Epithelial cell of esophagus (primary cell): Measurements from ENCODE around the gene PHAF1.

DNA sequence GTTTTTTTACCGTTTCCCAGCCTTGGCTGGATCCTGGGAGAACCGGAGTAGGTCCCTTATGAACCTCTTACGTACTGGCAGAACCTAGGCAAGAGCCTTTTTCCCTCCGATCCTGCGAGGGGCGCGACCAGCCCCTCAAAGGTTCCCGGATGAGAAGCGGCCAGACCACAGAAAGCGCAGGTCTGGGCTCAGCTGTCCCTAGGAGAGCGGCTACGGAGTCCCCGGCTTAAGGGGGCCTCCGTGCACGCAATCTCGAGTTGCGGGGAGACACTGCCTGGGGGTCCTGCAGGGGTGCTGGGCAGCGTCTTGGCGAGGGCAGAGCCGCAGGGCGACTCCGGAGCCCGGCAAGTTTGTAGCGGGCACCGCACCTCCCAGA is 1.1 kb downstream of the CDH8 start:
- RRBS: 2% methylated on average over 6 of the region's 25 CpGs

DNA sequence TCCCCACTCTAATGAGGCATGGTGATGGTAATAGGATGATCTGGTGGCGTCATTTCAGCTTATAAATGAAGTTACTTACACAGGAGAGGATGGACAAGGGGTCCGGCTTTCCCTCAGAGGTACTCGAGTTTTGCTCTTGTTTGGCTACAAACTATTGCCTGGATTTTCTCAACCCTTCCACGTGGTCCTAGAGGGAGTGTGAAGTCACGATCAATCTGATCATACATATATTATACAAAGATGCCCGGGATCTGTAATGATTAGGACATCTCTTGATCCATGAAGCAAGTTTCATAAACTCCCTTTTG is 2.2 kb upstream of the CDH11 start:
- RRBS: no CpG with 5 or more reads among the region's 6 CpGs

DNA sequence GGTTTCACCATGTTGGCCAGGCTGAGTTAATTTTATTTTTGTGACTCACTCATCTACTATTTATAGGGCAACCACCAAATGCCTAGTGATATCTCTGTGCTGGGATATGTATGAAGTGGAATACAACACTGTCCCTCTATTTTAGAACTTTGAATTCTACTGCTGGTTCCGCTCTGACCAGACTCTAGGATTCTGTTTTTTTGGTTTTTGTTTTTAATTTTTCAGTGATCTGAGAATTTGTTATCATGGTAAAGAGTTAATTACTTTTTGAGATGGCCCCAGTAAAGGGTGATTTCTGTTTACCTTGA is 188.7 kb upstream of the CDH11 start:
- RRBS: no CpG with 5 or more reads among the region's 1 CpG

DNA sequence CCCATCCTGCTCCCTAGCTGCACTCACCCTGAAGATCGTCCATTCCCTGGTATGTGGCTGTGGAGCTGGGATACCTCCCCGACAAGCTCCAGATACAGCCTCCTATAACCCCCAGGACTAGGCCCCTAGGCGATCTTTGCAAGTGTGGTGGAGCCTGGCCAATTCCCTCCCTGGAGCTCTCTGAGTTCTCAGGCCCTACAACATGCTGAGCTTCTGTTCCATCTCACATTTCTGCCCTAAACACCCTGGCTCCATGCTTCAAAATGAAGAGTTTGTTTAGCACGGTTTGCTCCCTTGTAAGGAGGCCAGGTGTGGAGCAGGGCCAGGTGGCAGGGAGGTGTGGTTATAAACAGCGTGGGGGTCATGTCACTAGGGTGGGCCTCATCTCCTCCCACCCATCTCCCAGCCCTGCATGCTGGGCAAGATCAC is 511.2 kb upstream of the CDH5 start:
- RRBS: no CpG with 5 or more reads among the region's 5 CpGs

GRCh38 chr16:66365453-66366113 is 908 bp upstream of the CDH5 start:
- RRBS: no CpG with 5 or more reads among the region's 6 CpGs

DNA sequence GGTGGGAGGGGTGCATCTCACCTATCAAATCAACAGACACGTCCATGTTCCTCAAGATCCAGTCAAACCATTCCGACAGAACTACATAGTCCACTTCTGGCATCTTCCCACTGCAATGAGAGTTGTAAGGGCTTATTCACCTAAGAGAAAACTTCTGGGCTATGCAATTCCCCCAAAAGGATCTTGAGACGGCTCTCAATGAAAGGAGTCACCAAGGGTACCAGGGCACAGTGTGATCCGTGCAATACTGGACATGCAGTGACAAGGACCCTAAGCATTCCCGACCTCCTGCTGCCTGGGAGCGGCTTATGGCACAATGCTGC is 32.2 kb downstream of the TK2 start:
- RRBS: no CpG with 5 or more reads among the region's 6 CpGs

- RRBS: no CpG with 5 or more reads among the region's 14 CpGs
Observed at GRCh38 chr16:66520320-66521180, 29.4 kb downstream of the TK2 start.

- RRBS: no CpG with 5 or more reads among the region's 6 CpGs
Observed at GRCh38 chr16:66524746-66525601, 24.9 kb downstream of the TK2 start.

DNA sequence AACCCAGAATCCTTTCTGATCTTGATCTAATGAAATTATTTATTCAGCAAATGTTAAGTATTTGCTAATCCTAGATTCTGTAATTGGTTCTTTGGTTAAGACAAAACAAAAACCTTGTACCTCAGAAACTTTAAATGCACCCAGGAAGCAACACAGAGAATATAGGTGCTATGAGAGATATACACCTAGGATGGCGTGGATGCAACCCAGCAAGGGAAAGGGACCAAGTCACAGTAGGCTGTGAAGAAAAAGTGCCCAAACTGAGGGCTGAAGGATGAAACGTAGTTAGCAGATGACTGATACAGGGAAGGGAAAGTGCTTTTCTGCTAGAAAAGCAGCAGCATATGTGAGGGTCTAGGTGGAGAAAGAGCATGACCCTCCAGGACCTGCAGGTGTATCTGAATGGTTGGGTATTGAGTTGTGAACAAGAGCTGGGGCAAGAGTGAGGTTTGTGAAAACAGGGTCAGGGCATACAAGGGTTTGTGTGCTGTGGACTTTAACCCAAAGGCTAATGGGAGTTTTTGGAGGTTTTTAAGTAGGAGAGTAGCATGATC is 6.3 kb upstream of the CMTM1 start:
- RRBS: no CpG with 5 or more reads among the region's 2 CpGs

GRCh38 chr16:66660753-66661179 is 35.8 kb downstream of the CMTM4 start:
- RRBS: no CpG with 5 or more reads among the region's 8 CpGs

- RRBS: no CpG with 5 or more reads among the region's 5 CpGs
Observed at GRCh38 chr16:66694283-66694518, 2.3 kb downstream of the CMTM4 start.

GRCh38 chr16:66903615-66904209 is 15.0 kb downstream of the CDH16 start:
- RRBS: no CpG with 5 or more reads among the region's 7 CpGs

DNA sequence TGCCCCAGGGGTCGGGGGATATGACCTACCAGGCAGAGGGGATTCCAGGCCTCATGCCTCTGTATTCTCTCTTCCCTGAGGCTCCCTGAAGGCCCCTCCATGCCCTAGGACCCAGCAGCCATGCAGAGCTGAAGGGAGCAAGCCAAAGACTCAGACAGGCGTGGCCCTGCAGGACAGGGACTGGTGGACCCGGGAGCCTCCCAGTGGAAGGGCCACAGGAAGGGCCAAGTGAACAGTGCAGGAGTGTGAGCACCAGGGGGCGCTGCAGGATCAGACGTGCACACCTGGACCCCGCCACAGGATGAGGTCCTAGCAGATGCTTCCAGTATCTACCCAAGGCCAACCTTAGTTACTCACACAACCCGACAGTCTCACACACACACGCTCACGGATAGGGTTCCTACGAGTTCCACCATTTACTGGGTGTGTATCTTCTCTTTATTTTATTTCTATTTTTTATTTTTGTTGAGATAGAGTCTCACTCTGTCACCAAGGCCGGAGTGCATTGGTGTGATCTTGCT is 10.7 kb upstream of the CES4A start:
- RRBS: no CpG with 5 or more reads among the region's 11 CpGs

DNA sequence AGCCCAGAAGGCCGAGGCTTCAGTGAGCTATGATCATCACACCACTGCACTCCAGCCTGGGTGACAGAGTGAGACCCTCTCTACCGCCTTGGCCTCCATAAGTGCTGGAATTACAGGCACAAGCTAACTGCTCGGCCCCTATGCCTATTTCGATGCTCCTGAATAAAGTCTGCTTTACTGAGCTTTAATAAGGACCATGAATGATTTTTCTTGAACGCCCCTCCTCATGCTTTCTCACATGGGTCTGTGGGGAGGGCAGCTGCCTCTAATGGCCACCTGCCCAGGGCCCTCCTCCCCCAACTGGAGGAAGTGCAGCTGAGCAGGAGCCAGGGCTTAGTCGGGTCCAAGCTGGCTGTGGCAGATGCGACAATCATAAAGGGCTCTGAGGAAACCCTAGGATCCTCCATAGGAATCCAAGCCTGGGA is 15.9 kb upstream of the CBFB start:
- RRBS: no CpG with 5 or more reads among the region's 7 CpGs

GRCh38 chr16:67109177-67110461 is at the start of gene PHAF1:
TSS of gene PHAF1 (plus strand) at chr16:67109941.
- RRBS: 2% methylated on average over 9 of the region's 94 CpGs

GRCh38 chr16:67113939-67114303 is 4.2 kb downstream of the PHAF1 start:
- RRBS: no CpG with 5 or more reads among the region's 4 CpGs

DNA sequence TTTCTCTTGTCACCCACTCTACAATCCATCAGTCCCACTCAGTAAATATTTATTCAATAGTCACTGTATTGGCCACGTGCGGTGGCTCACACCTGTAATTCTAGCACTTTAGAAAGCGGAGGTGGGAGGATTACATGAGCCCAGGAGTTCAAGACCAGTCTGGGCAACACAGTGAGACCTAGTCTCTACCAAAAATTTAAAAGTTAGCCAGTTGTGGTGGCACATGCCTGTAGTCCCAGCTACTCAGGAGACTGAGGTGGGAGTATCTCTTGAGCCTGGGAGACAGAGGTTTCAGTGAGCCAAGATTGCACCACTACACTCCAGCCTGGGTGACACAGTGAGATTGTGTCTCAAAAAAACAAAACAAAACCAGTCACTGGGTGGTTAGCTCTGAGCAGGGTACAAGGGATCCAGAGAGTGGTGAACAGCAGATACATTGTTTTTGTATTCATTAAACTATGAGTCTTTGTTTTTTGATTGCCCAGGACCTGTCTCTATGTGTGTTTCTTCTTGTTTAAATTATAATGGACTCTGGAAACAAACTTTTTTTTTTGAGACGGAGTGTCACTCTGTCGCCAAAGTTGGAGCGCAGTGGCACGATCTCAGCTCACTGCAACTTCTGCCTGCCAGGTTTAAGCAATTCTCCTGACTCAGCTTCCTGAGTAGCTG is 6.9 kb downstream of the PHAF1 start:
- RRBS: no CpG with 5 or more reads among the region's 7 CpGs

DNA sequence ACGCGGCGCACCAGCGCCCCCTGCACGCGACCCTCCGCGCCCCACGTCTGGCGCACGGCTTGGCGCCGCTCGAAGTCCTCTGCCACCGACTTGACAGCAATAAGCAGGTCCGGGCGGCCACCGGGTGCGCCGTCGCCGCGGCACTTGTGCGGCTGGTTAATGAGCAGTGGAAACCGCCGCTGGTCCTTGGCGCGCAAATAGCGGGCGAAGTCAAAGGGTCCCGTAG is 857 bp downstream of the B3GNT9 start:
- RRBS: no CpG with 5 or more reads among the region's 31 CpGs

DNA sequence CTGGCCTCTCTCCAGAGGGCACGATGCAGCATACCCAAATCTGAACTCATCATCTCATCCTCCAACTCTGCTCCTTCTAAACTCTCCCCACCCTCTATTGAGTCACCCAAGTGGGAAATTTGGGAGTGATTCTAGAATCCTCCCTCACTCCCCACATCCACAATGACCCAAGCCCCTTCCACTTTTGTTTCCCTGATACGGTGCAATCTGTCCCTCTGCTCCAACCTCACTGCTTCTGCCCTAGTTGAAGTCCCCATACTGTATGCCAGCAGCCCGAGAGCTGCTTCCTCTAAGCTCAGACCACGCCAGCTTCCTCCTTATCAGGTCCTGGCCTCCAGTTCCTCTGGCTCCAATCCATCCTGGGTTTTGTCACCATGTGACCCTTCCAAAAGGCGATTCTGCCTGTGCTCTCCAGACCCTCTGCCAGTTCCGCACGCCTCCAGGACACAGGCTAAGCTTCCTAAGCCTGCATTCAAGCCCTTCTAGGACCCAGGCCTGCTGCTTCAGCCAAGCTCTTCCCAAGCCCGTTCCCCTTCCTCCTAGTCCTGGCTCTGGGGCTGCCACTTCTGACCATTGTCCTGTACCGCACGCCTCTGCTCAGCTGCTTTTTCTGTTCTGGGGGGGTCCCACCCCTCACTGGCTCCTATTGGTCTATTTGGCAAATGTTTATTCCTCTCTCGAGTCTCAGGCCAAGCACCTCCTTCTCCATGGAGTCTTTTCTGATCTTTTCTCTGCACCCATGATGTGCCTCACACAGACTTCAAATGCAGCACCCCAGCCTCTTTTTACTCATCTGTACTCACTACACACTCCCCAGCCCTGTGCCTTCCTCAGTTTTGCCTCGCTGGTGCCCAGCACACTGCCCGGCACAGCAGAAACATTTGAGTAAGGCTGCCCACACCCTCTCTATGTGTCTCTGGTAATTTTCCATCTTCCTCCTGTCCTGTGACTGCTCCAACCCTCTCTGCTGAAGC is 9.8 kb upstream of the TMEM208 start:
- RRBS: no CpG with 5 or more reads among the region's 13 CpGs